Gastrocnemius medialis (tissue), 3 donors: ENCODE data around the genes IL23A, SDR9C7, RDH16 and NEMP1.

DNA sequence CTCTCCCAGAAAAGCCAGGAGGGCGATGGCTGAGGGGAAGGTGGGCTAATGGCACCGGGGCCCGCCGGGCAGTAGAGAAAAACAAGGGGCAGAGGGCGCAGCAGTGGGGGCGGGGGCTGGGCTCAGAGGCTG, 383 bp downstream of the SMARCC2 start:
- PRO-cap, result no peak
- RAMPAGE, long total RNA, 3 experiments, result no peak in any of the 3 experiments

- PRO-cap, result no peak
- RAMPAGE, long total RNA, 3 experiments, result no peak in any of the 3 experiments
Measured at GRCh38 chr12:56300839-56301495, 837 bp upstream of the CS start.

DNA sequence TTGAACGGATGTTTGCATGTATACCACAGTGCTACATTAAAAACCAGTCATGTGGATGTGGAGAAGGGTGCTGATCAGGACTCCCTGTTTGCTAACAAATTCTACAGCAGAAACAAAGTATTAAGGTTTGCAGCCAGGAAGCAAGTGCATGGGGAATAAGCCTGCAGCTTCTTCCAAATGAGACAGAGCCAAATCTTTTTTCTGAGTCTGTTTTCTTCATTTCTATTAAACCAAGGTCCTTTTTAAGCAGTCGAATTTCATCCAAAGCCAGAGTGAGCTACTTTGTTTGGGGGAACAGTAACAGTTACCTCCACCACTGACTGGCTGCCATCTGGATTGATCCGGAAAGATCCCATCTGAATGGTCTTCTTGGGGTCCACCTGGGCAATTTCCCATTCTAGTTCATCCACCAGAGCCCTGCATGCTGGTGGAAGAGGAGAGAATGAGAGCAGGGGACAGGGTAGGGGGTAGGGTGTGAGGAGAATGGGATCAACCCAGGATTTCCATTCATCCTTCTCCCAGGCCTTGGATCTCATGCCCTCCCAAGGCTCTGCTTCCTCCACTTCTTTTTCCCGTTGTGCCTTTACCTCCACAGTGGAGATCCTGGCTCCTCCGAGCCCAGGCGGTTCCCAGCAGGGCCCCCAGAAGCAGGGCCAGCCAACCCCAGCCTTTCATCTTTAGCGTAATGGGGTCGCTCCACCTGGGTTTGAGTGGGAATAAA, 1.1 kb downstream of the CNPY2 start:
- PRO-cap, result no peak
- RAMPAGE, long total RNA, 3 experiments, result no peak in any of the 3 experiments

GRCh38 chr12:56338562-56339192, at the start of gene IL23A:
IL23A (plus strand) TSS chr12:56338884.
- PRO-cap, result no peak
- RAMPAGE, long total RNA, 3 experiments, result no peak in any of the 3 experiments

- PRO-cap, result no peak
- RAMPAGE, long total RNA, 3 experiments, result no peak in any of the 3 experiments
Measured at GRCh38 chr12:56521183-56521631, 413 bp upstream of the RBMS2 start.

DNA sequence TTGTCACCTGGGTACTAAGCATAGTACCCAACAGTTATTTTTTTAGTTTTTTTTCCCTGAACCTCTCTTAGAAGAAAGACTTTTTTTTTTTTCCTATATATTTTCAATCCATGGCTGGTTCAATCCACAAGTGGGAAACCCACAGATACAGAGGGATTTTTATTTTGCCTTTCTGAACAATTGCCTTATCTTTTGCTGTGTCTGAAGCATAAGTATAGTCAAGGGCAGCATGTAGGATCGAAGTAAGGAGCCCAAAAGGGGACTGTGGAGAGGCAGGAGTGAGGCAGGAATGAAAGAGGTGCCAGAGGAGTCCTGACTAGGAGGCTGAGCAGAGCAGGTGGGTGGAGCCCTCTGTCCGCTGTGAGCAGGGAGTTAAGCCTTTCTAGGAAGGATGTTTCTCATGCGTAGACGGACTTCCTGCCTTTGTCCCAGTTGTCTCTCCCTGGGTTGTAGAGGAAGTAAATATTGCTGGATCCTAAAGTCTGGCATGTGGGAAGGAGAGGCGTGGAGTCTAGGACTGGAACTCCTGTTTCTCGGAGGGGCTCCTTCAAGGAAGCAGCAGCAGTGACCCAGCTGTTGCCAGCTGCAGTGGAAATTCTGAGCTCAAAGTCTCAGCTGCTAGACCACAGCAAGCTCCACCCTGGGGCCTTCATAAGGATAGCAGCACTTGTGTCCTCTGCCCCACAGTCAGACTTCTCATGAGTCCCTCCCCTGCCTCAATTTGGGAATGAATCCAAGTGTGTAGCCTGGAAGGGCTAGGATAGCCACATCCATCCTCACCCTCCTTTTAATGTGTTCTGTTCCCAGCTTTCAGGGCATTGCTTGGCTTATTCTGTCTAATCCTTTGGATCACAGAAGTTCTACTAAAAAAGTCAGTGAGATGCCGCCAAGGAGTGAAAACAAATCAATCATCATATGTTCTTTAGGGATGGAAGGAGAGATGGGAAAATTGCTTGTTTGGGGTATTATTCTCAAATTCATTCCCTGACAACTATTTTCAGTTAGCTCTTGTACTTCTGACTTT, 44.0 kb downstream of the RBMS2 start:
- PRO-cap, result bidirectional peak, plus-strand start at position 631 of the sequence, minus-strand start at position 596 of the sequence
- RAMPAGE, long total RNA, 3 experiments, result no peak in any of the 3 experiments

DNA sequence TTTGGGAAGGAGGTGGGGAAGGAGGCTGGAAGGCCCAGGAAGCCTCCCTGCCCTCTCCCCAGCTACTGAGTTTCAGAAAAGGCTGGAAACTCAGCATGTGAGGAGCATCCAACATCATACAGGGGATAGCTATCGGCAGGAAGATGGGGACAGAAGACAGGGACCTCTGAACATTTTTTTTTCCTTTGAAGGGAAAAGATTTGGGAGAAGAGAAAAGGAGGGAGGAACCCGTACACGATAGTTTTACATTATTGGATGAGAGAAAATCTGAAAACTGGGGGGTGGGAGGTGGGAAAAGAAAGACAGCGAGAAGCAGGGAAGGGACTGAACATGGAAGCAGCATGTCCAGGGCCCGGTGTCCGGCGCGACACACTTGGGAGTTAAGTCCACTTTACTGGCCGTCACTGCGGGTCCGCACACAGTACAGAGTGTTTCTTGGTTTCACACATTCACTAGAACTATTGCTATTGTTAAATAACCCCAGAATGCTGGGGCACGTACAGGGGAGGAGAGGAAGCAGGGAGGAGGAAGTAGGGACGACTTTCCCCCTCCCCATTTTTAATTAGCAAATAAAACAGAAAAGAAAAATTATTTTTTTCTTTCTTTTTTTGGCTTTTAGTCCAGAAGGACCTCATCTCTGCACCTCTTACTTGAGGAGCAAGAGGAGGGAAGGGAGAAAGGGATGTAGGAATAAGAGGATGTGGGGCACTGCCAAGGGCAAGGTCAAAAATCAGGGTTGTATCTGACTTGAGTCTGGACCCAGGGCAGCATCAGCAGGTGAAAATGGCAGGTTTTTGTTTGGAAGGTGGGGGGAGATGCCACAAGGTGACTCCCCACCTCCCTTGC, 32.1 kb downstream of the BAZ2A start:
- PRO-cap, result no peak
- RAMPAGE, long total RNA, 3 experiments, result no peak in any of the 3 experiments

DNA sequence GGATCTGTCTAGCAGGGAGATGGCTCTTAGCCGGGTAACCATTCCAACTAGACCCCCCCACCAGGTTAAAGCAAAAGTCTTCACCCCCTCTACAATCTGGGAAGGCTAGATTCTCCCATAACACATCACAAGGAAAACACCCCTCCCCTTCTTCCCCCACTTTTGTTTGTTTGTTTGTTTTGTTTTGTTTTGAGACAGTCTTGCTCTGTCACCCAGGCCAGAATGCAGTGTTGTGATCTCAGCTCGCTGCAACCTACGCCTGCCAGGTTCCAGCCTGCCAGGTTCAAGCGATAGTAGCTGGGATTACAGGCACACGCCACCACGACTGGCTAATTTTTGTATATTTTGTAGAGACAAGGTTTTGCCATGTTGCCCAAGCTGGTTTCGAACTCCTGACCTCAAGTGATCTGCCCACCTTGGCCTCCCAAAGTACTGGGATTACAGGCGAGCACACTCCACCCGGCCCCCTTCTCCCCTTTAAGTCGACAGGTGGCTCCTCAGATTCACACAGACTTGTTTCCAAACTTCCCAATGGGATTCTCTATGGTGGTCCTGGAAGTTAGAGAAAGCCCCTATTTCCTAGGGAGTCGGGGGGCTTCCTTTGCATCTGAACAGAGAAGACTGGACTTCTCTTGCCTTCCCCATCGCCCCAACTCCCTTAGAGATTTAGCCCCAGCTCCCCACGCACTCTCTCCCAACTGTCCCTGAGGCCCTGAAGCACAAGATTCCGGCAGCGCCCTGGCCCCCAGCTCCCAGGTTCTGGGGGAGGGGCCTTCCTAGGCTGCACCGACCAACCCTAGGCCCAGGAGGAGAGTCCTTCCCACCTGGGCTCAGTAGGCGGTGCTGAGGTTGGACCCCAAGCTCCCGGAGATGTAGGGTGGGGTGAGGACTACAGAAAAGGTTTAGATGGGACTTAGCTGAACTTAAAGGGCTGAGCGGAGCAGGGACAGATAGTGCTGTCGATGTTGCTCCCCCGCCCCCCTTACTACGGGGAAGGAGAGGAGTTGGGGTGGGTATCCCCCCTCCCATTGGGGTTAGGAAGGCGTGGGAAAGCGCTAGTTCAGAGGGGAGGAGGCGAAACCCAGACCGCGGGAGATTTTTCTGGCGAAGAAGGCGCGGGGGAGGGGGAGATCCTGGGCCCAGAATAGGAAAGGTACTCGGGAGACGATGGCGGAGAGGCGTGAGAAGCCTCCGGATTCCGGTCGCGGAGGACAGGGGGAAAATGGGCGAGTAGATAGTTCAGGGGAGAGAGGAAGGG, 3.9 kb upstream of the BAZ2A start:
- PRO-cap, result bidirectional peak, plus-strand start at position 833 of the sequence, minus-strand start at position 714 of the sequence
- RAMPAGE, long total RNA, 3 experiments, result no peak in any of the 3 experiments

- PRO-cap, result no peak
- RAMPAGE, long total RNA, 3 experiments, result no peak in any of the 3 experiments
Measured at GRCh38 chr12:56870659-56871050, 63.6 kb downstream of the SDR9C7 start.

DNA sequence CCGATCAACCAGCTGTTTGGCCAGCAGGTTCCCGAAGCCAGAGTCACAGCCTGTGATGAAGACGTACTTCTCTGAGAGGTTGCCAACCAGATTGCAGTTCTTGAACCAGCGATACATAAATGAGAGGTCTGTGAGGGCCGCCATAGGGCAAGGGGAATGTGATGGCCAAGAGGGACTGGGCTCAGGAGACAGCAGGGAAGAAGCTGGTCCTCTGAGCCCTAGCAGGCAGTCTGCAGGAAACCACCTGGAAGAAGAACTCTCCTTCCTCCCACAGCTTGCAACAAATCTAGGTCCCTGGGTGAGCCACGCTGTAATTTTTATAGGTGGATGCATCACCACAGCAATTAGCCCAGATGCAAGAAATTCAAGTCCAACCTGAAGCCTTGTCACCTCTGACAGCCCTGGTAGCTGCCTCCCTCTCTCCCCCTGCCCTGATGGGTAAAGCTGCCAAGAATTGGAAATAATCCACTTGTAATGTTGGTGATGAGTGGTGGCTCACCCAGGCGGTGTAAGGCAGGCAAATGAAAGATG, at the start of gene SDR9C7:
TSS of gene SDR9C7 (minus strand) at position 291 of the 531 bp plus-strand sequence.
- PRO-cap, result no peak
- RAMPAGE, long total RNA, 3 experiments, result no peak in any of the 3 experiments

- PRO-cap, result no peak
- RAMPAGE, long total RNA, 3 experiments, result no peak in any of the 3 experiments
Measured at GRCh38 chr12:56956960-56958158, at the start of gene RDH16. RDH16 (minus strand) TSS chr12:56957608.

- PRO-cap, result no peak
- RAMPAGE, long total RNA, 3 experiments, result no peak in any of the 3 experiments
Measured at GRCh38 chr12:57047431-57047996, 2.4 kb downstream of the MYO1A start.

DNA sequence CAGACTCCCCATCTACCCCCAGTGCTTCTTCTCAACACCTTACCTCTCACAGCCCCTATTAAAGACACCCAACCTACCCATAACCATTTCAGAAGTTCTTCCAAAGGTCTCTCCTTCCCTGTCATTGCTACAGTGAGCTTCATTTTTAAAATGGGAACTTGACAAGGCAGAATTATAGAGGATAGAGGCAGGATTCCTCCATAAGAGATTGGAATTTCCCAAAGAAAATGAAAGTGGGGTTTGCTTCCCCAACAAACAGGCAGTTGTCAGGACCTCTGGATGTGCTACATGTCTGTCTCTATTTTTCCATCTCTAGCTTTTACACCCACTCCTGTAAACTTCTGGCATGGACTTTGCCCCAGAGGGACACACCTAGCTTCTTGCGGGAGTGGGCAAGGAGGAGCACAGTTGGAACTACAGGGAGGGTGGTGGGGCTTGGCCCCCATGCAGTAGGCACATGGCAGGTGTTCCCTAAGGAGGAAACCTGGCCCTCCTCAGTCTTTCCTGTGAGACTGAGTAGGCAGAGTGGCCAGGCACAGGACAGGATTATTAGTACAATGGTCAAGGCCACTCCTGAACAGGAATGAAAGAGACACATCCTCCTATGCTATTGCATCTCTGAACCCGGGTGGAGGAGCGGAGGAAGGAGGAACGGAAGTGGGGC, 1.0 kb downstream of the MYO1A start:
- PRO-cap, result no peak
- RAMPAGE, long total RNA, 3 experiments, result no peak in any of the 3 experiments

DNA sequence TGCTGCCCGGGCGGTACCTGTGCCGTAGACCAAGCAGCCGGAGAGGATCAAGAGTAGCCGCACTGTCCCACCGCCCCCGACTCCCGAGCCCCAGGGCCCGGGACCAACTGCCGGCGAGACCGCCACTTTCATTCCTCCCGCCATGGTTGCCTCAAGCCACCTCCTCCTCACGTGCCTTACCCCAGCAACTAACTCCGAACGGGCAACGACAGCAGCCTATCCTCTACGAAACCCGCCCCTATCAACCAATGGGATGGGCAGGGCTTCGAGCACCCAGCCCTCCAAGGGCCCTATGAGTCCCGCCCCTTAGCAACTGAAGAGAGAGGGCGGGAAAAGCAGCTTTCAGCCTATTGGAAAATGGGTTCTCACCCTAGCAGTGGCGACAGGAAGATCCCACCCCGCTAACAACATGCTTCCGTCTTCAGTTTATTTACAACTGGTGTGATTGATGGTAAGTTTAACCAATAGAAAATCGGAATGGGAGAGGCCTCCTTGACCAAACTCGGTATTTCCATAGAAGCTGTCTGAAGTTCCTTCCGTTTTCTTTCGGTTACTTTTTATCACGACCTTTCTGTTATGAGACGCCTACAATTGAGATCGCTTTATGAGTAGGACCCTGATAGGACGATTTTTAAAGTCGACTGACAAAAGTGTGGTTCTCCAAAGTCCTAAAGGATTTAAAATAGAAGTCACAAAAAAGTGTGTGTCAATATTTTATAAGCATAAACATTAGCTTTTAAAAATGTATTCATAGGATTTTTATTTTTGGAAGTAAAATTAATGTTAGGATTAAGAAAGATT, at the start of gene NEMP1:
TSS of gene NEMP1 (minus strand) at position 190 of the 801 bp plus-strand sequence.
- PRO-cap, result unidirectional peak, minus-strand start at position 109 of the sequence; bidirectional peak, plus-strand start at position 516 of the sequence, minus-strand start at position 190 of the sequence
- RAMPAGE, long total RNA, 3 experiments, result start-site peak on the minus strand in 3 of 3 experiments, centred at positions 153 to 161 of the sequence, 12 to 58 reads per replicate

DNA sequence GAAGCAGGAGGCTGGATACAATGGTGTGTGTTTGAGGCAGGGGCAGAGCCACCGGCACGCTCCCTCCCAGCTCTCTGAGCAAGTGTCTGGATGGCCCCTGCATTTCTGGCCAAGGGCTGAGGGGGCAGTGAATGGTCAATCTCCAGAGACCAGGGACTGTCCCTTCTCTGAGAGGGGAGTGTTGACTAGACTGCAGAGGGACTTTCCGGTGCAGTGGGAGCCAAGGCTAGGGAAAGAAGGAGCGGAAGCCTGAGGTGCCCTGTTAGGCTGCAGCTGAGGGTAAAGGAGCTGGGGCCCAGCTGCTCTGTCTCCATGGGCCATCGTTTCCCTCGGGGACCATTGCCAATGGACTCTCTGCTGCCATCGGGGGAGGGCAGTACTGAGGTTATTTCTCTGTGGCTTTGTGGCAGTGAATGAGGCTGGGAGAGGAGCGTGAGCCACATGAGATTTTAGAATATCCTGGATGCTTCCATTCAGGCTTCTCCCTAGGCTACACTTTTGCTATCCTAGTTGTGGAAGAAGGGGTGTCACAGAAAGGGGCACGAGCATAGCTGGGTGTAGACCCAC, 17.4 kb downstream of the LRP1 start:
- PRO-cap, result no peak
- RAMPAGE, long total RNA, 3 experiments, result no peak in any of the 3 experiments

GRCh38 chr12:57146719-57147785, 18.8 kb downstream of the LRP1 start:
- PRO-cap, result no peak
- RAMPAGE, long total RNA, 3 experiments, result no peak in any of the 3 experiments

- PRO-cap, result no peak
- RAMPAGE, long total RNA, 3 experiments, result no peak in any of the 3 experiments
Measured at GRCh38 chr12:57212032-57212312, 4.6 kb upstream of the NXPH4 start.

DNA sequence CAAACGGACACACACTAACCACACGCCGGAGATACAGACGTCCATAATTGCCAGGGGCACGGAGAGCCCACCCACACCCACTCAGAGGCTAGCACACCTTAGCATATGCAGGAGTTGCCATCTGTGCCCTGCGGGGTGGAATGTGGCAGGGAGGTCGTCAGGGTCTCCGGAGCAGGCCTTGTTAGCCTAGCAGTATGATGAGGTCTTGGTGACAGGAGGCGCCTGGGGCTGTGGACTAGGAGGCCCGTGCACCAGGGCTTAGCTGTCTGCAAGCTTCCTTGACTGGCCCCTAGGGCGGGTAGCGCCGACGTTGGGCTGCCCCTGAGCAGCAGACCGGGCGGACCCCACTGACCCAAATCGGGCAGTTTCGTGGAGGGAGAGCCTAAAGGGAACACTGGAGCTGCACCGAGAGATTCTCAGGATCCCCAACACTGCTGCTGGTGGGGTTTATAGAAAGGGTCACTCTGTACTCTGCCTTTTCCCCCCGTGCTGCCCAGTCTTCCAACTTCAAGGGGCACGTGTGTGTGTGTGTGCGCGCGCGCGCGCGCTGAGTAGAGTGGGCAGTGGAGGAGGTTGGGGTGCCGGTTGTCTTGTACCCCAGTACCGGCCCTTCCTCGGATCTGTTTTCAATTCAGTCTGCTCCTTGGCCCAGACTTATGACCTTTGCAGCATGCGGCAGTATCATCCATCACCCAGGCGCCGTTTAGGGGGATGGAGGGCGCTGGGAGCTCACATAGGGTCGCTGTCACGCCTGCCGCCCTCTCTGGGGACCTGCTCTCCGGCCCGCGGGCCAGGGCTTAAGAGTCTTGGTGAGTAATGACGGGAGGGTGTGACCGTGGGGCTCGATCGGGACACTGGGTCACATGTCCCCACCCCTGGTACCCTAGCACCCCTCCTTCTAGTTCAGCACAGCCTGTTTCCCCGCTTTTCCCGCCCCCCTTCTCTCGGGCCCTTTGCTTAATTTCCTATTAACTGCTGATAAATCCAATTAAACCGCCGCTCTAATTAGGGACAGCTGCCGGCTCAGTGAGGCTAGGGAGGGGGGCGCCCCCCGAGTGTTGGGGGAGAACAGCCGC, 4.4 kb upstream of the NDUFA4L2 start:
- PRO-cap, result unidirectional peak, minus-strand start at position 773 of the sequence
- RAMPAGE, long total RNA, 3 experiments, result no peak in any of the 3 experiments

- PRO-cap, result bidirectional peak, plus-strand start at chr12:57261634, minus-strand start at chr12:57261597
- RAMPAGE, long total RNA, 3 experiments, result no peak in any of the 3 experiments
Measured at GRCh38 chr12:57261372-57261930, 10.5 kb upstream of the STAC3 start.

DNA sequence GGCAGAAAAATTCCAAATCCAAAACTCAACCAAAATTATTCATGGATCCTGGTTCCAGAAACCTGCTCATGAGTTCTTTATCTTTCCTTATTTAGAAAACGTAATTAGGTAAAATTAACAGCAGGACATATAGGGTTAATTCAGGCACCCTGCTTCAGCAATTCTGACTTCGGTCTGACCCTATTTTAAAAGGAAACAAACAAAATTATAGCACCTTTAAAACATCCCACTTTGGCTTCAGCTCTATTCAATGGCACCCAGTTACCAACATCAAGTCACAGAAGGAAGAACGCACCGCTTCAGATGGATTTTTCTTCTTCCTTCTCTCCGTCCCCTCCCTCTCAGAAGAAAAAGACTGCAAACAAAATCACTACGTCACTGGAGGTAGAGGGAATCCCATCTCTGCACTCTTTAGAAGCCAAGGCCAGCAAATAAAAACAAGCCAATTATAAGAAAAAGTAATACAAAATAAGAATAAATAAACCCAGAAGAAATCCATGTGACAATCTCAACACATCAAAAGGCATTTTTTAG, 89.7 kb downstream of the R3HDM2 start:
- PRO-cap, result no peak
- RAMPAGE, long total RNA, 3 experiments, result no peak in any of the 3 experiments